ENCODE measurements around the genes ITGA6, CDCA7 and CIR1.

- RRBS, result 3% methylated on average over 57 of the region's 110 CpGs
Observed at GRCh38 chr2:172427254-172428209, at the start of gene ITGA6. Gene ITGA6, plus strand, starts transcription at chr2:172427586.

DNA sequence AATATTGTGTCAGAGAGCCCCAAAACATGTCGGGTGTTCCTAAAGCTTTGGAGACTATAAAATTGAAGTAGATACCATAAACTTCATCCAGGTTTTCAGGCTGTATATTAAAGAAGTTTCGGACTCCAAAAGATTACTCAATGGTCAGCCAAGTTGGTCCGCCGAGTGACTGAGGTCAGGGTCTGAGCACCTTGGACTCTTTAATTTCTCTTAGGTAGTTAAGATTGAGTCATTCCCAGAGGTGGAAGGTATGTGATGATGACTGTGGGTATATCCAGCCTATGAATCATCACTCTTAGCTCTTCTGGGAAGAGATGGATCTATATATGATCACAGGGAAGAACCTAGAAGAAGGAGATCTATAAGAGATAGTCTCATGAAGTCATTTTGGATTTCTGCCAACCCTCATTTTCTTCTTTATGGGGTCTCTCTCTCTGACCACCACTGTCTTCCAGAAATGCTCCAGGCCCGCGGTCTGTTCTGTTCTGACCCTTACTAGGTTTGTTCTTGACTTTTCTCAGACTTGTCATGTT, 3.3 kb downstream of the ITGA6 start:
- RRBS, result no CpG with 5 or more reads among the region's 6 CpGs

DNA sequence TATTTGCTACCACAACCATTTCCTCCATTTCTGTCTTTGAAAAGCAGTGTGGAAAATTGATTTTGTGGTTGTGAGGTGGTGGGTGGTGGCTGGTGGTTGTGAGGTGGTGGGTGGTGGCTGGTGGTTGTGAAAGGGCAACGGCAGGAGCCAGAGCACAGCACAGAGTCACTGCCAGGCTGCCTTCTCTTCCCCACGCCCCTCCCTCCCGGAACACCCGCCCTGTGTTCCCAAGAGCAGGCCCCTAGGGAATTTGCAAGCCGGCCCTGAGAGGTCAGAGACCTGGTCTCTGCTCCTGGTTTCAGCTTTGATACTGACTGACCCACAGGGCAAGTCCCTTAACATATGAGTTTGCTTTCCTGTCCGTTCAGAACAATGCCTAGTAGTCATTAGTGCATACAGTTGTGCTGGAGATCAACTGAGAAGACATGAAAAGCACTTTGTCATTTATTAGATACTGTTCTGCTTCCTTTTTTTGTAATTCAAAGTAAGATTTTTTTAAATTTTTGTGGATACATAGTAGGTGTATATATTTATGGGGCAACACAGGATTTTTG, 53.0 kb downstream of the ITGA6 start:
- RRBS, result 75% methylated on average over 3 of the region's 6 CpGs

- RRBS, result no CpG with 5 or more reads among the region's 2 CpGs
Observed at GRCh38 chr2:172492084-172492400, 63.8 kb upstream of the PDK1 start.

- RRBS, result no CpG with 5 or more reads among the region's 5 CpGs
Observed at GRCh38 chr2:172847182-172847578, 111.5 kb downstream of the RAPGEF4 start.

- RRBS, result no CpG with 5 or more reads among the region's 2 CpGs
Observed at GRCh38 chr2:172995798-172996244, 79.8 kb upstream of the MAP3K20 start.

- RRBS, result no CpG with 5 or more reads among the region's 1 CpG
Observed at GRCh38 chr2:173000057-173000241, 75.7 kb upstream of the MAP3K20 start.

DNA sequence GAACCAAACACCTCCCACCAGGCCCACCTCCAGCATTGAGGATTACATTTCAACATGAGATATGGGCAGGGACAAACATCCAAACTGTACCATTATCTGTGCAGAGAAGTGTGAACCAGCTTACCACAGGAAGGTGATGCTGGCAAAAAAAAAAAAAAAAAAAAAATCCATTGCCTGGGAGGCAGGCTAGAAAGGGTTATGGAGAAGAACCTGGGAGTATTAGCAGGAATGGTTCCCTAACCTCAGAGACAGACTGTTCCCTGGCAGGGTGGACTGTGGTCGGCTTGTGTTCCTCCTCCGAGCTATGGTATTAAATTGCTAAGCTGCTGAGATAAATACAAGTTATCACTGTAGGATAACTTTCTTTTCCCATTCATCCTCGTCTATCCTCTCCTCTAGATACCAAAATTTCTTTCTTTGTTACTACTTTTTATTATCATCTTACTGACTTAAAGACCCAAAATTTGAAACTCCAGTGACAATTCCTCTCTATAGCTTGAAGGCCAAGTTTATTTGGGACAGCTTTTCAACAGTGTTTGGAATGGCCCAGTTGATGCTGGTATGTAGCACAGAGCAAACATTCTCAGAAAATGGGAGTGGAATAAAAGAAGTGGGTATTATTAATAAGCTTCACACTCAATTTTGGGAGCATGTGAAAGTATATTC, 73.7 kb upstream of the MAP3K20 start:
- RRBS, result no CpG with 5 or more reads among the region's 3 CpGs

DNA sequence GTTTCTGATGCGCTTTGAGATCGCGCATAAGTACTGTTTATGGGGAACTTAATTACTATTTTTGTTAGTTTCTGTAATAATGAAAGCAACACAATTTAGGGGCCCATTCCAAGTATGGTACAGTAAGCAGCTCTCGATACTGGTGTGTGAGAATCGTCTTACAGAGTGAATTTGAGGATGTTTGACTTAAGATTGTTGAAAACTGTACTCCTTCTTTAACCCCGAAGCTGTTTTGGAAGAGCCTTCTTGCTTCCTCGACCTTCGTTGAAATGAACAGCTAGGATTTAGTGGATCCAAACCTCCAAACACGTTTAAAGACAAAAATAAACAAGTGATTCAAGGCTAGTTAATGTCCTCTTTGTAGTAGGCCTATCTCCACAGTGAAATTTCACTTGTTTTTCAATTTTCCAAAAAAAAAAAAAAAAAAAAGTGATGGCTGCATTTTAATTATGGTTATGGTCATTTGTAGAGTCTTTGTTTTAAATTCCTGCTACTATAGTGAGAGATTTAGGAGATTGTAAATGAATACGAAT, 1.4 kb downstream of the MAP3K20 start:
- RRBS, result no CpG with 5 or more reads among the region's 10 CpGs

DNA sequence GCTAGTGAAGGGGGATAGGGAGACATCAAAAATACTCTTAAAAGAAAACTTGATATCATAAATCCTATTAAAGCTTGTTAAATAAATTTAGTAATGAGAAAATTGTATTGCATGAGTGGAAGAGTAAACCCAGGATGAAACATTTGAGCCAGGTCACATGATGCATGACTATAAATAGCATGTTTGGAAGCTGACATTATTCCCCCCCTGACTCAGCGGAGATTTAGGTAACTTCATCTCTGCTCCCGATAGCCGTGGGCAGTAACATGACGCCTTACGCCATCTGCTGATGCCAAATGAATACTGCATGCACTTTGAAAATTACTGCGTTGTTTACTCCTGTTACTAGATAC, 134.8 kb downstream of the MAP3K20 start:
- RRBS, result no CpG with 5 or more reads among the region's 6 CpGs

DNA sequence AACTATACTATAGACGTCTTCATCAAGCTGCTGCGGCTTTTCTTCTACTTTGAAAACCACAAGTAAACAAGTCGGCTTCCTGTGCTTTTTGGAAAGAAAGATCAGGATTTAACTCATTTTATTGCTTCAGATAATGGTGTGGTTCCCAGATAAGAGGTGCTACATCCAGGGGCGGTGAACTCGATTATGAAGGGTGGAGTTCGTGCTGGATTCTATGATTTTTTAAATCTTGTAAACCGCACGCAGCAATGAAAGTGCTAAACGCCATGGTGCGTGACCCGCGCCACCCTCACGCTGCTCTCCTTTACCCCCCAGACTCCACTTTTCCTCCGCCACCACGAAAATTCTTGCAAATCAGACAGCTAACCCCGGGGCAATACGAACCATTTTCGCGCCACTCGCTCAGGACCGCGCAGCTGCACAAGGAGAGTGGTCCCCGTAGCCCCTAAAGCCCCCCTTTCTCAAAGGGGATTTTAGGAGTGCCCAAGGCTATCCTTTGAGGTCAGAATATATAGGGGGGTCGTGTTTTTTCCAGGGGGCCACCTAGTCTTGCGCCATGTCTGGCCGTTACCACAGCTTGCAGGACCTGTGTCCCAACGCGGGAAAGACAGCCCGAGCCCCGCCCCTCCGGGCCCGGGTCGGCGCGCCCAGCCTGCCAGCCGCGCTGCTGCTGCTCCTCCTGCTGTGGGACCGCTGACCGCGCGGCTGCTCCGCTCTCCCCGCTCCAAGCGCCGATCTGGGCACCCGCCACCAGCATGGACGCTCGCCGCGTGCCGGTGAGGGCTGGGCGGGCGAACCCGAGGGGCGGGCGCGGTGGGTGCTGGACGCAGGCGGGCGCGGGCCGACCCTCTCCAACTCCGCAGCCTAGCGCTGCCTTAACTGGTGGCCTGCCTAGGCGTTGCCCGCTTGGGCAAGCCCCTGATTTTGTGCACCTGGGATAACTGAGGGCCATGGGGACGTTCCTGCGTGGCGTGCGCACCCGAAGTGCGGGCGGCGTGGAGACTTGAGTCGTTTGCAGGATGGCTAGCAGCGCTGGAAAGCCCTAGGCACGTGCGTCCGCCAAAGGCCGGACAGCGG, at the start of gene CDCA7:
Gene CDCA7, plus strand, starts transcription at position 664 of the 1,077 bp plus-strand sequence.
- RRBS, result 7% methylated on average over 5 of the region's 81 CpGs

DNA sequence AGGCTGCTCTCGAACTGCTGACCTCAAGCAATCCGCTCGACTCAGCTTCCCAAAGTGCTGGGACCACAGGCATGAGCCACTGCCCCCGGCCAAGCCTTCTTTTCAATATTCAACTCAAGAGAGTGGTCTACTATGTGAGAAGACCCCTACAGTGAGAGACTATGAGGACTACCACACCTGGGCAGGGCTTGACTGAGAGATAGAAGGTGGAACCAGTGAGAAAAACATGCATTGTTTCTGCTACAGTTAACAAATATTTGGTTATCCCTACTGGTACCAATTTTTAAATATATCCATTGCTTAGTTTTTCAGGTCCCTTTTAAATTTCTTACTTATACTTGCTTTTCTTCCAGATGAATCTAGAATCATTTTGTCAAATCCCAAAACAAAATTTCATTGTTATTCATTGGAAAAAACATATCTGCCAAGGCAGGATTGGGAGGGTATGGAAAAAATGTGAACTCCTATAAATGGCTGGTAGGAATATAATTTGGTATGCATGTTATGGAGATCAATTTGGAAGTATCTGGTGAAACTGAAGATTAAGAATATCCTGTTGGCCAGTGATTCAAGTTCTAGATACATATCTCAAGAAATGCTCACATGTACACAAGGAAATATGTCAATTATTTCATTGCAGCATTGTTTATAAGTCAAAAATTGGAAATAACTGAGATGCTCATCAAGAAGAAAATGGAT, 63.1 kb downstream of the SP3 start:
- RRBS, result no CpG with 5 or more reads among the region's 4 CpGs

- RRBS, result no CpG with 5 or more reads among the region's 5 CpGs
Observed at GRCh38 chr2:173921491-173922376, 43.4 kb downstream of the SP3 start.

- RRBS, result no CpG with 5 or more reads among the region's 5 CpGs
Observed at GRCh38 chr2:173928848-173929607, 36.1 kb downstream of the SP3 start.

- RRBS, result no CpG with 5 or more reads among the region's 7 CpGs
Observed at GRCh38 chr2:173997196-173997741, 32.1 kb upstream of the SP3 start.

GRCh38 chr2:174348555-174349023, 13.8 kb downstream of the SP9 start:
- RRBS, result 44% methylated on average over 2 of the region's 7 CpGs

DNA sequence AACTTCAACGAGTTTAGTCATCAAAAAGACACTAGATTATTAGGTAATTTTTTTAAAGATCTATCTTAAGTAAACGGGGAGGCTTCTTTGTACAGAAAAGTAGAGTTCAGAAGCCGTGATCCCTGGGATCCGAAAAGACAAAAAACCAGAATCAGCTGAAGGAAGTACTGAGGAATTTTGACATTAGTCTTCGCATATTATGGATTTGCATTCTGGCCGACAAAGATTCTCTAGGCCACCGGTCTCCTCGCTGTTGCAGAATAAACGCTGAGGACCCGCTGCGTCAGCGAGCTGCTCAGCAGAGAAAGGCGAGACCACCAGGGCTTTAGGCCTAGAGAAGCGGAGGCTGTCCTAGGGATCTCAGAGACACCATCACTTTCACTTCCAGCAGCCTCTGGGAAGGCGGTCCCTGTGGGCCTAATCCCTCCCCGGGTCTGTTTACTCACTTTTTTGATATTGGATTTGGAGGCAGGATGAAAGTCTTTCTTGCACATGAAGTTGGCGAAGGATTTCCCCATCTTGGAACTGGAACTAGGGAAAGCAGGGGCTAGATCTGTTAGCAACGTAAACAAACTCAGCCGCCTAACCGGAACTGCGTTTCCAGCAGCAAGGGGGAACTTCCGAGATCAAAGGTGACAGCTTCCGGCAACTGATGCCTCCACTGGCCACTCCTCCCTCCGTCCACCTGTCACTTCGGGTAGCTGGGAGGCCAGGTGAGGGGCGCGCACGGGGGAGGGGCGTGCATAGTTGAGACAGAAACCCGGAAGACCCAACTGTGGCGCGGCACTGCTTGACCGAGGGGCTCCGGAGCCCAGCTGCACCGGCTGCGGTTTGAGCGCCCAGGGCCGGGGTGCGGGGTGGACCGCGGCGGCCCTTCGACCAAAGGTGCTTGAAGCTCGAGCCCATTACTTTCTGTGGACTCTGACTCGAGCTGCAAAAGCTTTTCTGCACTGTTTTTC, at the start of gene CIR1:
Gene CIR1, minus strand, starts transcription at position 608 of the 959 bp plus-strand sequence.
- RRBS, result 5% methylated on average over 9 of the region's 45 CpGs

GRCh38 chr2:174399647-174400119, 4.2 kb downstream of the SCRN3 start:
- RRBS, result no CpG with 5 or more reads among the region's 2 CpGs

DNA sequence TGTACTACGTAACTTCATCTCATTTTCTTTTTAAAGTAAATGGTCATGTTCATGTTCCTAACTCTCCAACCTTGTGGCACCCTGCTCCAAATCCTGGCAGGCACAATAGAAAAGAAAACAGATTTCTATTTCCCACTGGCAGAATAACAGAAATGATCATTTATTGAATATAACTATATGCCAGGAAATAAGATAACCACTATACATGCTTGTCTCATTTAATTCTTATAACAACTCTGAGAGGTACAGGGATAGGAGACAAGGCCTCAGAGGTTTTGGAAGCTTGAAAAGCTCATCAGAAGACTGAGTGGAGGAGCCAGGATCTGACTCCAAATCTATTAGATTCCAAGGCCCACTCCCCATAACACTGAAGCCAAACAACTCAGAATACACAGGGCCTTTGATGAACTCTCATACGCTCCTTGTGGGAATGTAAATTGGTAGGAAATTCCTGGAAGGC, 28.1 kb downstream of the WIPF1 start:
- RRBS, result no CpG with 5 or more reads among the region's 2 CpGs

- RRBS, result no CpG with 5 or more reads among the region's 7 CpGs
Observed at GRCh38 chr2:174588674-174589511, 8.7 kb downstream of the WIPF1 start.

Measured in UCH-1 (cell line).